Parotid gland (tissue), 1 donor: ENCODE measurements around a stretch of chr20.

- PRO-cap, result no peak
These were observed 4.3 kb upstream of the MAVS start for GRCh38 chr20:3842261-3842831.

GRCh38 chr20:3927734-3928030, 38.5 kb downstream of the PANK2 start:
- PRO-cap, result no peak

DNA sequence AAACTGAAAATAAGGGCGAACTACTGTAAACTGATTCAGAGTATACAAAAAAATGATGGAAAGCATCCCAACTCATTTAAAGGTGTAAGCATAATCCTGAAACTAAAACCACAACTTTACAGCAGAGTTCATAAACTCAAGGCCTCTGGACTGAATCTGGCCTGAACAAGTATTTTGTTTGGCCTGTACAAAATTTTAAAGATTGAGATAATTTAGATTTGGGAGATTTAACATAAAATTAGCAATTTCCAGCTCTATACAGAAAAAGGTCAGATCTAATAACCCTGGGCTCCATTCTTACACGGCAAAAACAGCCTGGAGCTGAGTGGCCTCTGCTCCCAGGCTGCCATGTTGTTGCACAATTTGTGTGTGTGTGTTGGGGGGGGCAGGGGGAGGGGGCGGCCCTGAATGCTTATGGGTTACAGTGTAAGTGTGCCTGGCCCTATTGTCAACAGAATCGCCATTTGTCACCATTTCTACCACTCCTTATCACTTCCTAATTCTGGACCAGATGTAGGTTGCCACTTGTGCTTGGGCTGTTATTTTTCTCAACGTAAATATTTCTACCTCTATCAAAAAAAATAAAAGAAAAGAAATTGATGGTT, 34.7 kb downstream of the RNF24 start:
- PRO-cap, result no peak

DNA sequence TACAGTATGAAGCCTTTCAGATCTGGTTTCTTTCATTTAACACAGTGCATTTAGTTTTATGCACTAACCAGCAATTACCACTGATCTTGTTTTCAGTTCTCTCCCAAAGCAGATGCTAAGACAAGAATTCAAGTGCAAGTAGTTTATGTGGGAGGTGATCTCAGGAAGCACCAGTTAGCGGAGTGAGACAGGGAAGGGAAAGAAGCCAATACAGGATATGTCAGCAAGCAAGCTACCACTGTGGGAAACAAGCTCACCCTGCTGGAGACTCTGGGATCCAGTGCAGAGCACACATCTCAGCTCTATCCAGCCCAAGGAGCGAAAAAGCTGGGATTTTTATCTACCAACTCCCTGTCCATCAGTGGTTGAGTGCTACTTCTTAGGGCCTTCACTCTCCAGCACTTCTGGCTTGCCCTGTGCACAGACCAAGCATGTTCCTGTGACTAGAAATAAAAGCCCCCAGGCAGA, 10.7 kb upstream of the RNF24 start:
- PRO-cap, result no peak

DNA sequence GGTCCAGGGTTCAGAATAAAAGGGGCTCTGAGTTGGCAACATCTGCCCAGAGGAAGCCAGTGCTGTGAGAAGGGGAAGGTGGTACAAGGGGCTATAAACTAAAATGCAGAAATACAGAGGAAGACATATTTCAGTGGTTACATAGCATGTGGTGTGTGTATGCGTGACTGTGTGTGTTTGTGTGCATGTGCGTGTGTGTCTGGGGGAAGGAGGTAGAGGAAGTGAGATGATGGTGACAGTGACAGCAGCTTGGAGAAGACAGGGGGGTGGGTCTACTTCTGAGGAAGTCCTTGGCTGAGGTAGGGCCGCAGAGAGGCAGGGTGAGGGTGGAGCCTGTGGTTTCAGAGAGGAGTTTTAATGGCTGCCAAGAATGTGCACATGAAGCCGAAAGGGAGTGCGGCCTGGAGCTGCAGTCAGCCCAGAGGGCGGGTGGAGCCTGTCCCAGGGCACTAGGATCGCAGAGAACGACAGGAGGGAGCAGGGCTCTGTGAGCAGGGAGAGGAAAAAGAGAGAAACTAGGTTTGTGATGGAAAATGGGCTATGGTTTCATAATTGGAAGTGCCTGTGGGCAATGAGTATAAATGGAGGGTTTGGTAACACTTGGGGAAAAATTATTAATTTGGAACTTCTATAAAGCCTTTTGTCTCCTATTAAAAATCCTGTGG, 22.7 kb upstream of the RNF24 start:
- PRO-cap, result no peak

GRCh38 chr20:4656343-4656936, 29.8 kb upstream of the PRNP start:
- PRO-cap, result no peak

GRCh38 chr20:4702290-4703316, 16.3 kb downstream of the PRNP start:
- PRO-cap, result no peak

GRCh38 chr20:4726530-4727664, 5.2 kb downstream of the PRND start:
- PRO-cap, result no peak

- PRO-cap, result bidirectional peak, plus-strand start at chr20:4814502, minus-strand start at chr20:4814326
These were observed 9.2 kb downstream of the RASSF2 start for GRCh38 chr20:4814144-4814603.

DNA sequence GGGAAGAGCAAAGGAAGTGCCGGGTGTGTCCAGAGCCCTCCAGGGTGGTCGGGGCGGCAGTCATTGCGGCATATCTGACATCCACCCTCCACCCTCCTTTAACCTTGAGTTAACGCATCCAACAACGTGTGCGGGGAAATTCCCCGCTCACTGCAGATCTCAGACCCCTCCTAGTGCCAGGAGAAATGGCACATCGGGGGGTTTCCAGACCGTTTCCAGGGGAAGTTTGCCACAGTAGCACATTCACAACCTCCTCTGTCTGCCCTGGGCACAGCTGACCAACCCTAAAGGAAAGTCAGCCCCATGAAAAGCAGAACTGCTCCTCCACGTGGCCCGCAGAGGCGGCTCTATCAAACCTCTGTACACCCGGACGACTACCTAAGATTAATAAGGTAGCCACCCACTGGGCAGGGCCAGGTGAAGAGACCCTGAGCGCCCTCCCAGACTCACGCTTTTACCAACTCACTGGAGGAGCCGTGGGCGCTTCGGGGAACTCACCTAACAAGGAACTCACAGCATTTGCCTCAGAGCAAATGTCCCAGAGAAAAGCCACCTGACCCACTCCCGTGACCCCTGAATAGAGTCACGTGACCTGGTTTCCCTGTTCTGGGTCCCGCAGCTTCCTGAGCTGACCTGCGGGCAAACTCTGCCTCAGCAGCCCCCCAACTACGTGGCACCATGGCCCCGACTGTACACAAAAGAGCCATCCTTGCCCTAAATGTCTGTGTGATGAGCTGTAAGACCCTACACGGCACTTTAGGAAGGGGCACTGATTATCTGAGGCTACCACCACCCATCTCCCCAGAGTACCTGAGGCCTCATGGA, 8.6 kb downstream of the RASSF2 start:
- PRO-cap, result no peak

- PRO-cap, result no peak
These were observed 50.9 kb downstream of the SLC23A2 start for GRCh38 chr20:4950338-4950944.

- PRO-cap, result no peak
These were observed 32.6 kb downstream of the TMEM230 start for GRCh38 chr20:5080240-5080665.

- PRO-cap, result bidirectional peak, plus-strand start at chr20:5120179, minus-strand start at chr20:5119958
These were observed 352 bp upstream of the PCNA start for GRCh38 chr20:5120052-5120568.

- PRO-cap, result no peak
These were observed 4.3 kb downstream of the GPCPD1 start for GRCh38 chr20:5606228-5607220.

GRCh38 chr20:5645458-5646018, 34.7 kb upstream of the GPCPD1 start:
- PRO-cap, result no peak

DNA sequence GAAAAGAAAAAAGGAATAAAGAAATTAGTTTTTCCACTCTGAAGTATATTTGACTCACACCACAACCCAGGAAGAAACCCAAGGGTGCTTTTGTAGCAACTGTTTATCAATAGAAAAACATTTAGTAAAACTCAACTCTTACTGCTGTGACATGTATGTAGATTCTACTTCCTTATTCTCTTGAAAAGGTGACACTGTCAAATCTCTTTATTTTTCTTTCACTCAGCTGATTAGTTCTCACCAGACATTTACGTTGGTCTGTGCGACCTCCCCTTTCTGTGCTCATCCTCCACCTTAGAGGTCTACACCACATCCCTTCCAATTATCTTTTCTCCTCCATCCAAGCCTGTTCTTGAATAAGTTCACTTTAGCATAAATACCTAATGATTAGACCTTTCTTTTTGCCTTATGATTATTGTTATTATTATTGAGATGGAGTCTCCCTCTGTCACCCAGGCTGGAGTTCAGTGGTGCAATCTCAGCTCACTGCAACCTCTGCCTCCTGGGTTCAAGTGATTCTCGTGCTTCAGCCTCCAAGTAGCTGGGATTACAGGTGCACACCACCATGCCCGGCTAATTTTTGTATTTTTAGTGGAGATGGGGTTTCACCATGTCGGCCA, 39.7 kb upstream of the GPCPD1 start:
- PRO-cap, result no peak

DNA sequence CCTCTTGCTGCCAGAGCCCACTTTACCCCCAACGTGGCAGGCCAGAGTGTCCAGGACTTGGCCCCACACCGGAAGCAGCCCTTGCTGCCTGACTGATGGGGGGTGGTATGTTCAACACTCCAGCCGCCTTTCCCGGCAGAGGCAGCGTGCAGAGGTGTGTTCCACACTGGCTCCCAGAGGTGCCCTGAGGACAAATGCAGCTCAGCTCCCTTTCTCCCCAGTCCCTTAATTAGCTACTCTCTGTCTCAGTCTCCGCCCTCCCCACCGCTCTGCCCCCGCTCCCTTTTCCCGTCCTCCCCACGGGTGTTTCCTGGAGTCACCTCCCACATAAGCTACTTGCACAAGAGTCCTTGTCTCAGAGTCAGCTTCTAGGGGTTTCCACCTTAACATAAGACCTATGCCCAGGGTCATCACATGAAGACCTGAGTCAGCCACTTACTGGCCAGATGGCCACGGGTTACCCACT, 61.7 kb upstream of the SHLD1 start:
- PRO-cap, result unidirectional peak, minus-strand start at position 231 of the sequence

DNA sequence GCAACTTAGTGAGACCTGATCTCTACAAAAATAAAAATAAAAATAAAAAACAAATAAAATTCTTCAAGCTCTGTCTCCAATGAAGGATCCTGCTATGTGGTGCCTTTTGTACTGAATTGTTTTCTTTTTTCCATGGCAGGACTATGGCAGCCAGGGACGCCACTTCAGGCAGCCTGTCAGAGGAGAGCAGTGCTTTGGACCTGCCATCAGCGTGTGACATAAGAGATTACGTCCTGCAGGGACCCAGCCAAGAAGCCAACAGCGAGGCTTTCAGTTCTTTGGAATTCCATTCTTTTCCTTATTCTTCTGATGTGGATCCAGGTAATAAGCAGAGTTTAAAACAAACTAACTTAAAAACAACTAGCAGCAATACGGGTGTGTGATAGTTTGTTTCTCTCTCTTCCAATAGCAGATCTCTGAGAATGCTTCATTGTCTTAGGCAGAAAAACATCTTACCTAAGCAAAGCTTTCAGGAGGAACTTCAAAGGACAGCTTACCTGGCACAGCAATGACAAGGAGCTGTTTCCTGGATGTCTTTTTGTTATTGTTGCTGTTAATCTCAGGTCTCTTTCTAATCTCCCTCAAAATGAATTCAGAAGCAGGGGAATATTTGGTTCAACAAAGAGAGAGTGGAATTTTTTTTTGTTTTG, 22.6 kb downstream of the SHLD1 start:
- PRO-cap, result no peak

- PRO-cap, result no peak
These were observed 78.4 kb upstream of the CHGB start for GRCh38 chr20:5832896-5833260.

- PRO-cap, result no peak
These were observed 8.4 kb downstream of the CRLS1 start for GRCh38 chr20:6014195-6014792.